ENCODE measurements around the gene IL10.

- PRO-cap: bidirectional peak, plus-strand start at chr1:205813347, minus-strand start at chr1:205813160
Measured at GRCh38 chr1:205813250-205814115, 485 bp upstream of the SLC41A1 start.

- PRO-cap: no peak
Measured at GRCh38 chr1:205900033-205900350, 43.3 kb downstream of the SLC26A9 start.

GRCh38 chr1:206204744-206205297 lies 1.5 kb downstream of the SRGAP2 start:
- PRO-cap: no peak

DNA sequence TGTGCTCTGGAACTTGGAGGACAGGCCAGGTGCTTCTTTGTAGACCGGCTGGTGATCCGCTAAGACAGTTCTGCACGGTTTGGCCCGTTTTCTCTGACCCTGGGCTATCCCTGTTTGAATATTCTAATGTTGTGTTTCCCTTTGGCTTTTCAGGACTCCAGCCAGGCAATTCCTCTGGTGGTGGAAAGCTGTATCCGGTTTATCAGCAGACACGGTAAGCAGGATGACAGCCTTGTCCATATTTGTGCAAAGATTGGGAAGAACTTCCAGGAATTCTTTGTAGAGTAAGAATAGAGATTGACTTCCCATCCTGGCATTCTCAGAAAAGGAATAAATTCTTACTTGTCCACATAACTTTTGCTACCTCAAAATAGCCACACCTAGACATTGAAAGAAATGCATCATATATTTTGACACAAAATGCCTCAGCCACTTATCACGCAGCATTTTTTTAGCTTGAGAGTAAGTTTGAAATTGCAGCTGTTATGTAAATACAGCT lies 40.2 kb upstream of the IKBKE start:
- PRO-cap: no peak

DNA sequence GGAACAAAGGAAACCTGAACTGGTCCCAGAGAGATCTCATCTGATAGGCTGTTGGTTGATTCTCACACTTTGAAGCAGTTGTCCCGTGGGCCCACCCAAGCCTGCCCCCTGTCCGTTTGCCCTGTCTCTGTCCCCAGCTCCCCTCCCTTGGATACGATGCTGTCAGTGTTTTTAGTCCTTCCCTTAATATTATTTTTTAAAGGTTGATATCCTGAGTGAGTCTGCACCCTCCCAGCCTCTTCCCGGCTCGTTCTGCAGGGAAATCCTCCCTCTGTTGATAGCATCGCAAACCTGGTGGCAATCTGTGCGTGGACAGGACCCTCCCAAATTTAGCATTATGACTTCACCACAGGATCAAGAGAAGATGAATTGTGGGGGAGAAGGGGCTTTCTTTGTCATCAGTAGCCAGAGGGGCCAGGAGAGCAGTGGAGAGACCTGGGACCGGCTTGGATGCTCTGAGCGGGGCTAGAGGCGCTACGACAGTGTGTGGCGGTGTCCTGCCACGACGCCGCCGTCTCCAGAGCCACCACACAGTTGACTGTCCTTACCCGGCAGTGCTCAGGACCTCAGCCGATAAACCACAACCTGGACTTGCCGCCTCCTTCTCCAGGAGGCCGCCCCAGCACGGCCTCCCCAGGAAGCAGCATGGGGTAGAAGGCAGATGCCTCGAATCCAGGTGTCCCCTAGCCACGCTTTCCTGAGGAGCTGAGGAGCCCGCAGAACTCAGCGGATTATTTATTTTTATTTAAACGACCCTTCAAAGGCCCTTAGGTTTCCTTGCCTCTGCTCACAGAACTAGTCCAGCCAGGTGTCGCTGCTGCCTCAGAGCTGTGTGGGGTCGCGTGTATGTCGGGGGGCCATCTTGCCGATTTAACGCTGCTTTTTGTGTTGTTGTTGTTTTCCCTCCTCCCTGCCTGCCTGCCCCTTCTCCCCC lies 16.1 kb upstream of the IKBKE start:
- PRO-cap: no peak

DNA sequence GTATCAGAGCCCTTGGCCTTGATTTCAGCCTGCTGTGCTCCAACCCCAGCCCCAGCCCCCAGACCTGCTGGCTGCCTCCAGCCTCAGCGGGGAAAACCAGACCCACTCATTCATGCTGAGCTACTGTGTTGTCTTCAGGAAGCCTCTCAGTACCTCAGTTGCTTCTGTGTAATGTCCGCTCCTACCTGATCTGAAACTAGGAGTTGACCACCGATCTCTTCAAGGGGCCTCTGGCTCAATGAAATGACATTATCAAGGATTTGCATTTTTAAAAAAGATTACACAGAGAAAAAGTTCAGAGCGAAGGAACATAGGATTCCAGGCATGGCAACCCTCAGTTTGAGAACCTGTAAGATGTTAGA lies 1.3 kb downstream of the IKBKE start:
- PRO-cap: no peak

- PRO-cap: no peak
Measured at GRCh38 chr1:206568142-206568726, 44.0 kb downstream of the EIF2D start.

DNA sequence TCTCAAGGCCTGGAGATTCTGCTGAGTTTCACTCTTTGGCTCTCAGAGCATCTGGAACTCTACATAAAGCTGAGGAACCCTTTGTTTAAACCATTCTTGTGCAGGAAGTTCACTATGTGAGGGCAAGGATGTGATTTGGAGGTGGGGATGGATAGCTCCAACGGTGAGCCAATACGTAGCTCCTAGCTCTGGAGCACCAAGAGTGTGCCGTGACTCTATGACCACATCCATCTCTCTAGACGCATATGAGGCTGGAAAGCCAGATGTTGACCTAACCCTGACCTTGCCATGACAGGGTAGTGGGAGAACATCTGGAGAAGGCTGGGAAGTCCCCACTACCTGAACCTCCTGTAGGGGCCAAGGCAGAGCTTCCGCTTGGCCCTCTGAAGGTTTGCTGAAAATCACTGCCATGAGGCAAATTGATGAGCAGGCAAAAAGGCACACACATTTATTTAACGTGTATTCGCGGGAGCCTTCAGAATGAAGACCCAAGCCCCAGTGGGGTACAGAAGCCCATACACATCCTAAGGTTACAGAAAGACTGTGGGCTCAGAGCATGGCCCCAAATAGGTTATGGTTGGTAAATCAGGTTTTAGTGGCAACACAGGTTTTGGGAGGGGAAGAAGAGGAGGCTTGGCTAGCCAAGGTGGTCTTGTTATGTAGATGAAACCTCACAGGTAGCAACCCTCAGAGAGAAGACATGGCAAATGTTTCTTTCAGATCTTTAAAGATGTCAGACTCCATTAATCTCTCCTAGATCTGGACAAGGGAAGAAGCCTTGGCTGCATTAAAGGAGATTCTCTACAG lies 43.3 kb downstream of the EIF2D start:
- PRO-cap: no peak

- PRO-cap: no peak
Measured at GRCh38 chr1:206633589-206634115, 1.7 kb upstream of the DYRK3 start.

- PRO-cap: no peak
Measured at GRCh38 chr1:206661270-206661670, 23.4 kb upstream of the MAPKAPK2 start.

DNA sequence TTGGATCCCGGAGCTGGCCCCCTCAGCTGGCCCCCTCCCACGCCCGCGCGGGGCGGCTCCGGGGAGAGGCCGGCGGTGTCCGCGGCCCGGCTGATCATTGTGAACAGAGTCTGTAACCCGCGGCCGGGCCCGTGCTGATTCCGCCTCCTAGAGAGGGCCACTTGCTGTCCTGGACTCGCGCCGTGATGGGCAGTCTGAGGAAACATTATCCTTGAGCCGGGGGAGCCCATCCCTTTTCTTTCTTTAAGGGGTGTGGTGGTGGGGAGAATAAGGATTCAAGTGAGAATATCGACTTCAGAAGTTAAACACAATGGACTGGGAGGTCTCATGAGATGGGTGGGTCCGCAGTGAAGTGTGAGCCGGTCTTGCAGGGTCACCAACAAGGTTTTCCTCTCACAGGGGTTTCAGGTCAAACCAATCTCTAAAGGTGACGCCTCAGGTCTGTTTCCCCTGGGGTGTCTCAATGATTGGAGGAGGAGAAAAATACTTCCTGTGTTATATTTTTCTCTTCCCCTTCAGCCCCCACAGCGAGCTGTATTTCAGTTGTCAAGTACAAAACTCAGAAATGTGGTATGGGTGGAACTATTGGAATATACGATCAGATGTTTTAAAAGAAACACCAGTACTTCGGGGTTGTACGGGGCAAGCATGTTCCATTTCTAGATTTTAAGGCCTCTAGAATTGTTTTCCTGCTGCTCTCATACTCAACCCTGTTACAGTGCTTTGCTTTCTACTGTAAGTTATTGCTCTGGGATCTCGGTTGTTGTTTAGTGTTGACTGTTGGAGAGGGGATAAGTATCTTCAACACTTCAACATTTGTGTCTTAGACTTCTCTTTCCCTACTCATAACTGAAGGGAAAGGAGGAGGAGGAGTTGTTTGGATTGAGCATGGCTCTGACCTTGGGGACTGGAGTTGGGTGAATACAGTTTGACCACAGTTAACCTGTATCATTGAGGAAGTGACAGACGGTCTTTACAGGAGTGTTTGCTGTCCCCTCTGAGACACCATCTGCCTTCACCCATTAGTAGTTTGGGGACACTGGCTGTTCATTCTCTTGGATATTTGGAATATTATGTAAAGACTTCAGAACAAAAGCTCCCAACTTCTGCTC lies 1.8 kb downstream of the MAPKAPK2 start:
- PRO-cap: bidirectional peak, plus-strand start at position 297 of the sequence, minus-strand start at position 105 of the sequence

- PRO-cap: no peak
Measured at GRCh38 chr1:206694431-206694916, 9.8 kb downstream of the MAPKAPK2 start.

DNA sequence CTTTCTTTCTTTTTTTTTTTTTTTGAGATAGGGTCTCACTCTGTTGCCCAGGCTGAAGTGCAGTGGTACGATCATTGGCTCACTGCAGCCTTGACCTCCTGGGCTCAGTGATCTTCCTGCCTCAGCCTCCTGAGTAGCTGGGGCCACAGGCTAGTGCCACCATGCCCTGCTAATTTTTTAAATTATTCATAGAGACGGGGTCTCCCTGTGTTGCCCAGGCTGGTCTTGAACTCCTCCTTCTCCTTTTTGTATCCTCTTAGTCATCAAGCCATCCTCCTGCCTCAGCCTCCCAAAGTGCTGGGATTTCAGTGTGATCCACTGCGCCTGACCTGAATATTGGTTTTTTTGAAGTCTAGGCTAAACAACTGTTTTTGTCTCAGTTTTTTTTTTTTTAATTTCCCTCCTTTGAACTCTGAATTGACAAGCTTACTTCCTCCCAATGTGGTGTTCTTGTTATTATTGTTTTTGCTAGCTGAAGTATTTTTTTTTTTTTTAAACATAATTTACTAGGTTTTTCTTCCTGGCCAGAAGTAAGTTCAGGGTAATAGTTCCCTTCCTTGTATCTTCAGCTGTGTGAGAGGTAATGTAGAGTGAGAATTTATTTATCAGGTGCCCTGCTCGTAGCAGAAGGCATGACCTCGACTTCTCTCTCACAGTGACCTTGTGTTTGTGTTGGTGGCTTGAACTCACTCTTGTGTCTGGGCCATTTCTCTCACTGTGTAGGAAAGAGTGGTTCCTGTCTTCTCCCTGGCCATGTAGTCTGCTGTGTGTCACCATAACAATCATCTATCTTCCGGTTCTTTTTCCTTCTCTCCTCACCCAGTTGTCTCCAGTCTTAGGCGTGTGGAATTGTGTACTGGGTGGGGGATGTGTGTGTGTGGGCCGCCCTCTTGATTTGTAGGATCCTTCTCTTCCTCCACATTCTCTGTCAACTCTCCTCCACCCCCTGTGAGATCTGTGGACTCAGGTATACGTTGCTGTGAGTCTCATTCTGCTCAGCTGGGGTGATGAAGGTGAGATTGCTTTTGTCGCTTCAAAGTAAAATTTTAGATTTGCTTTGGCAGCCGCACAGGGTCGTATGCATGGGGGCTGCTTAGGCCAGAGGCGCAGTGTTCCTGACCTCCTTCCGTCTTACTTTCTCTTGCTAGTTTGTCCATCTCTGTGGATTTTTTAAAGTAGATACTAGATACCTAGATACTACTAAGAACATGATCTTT lies 31.3 kb downstream of the MAPKAPK2 start:
- PRO-cap: no peak

- PRO-cap: no peak
Measured at GRCh38 chr1:206772085-206772872, at the start of gene IL10. Gene IL10, minus strand, starts transcription at chr1:206772494.

DNA sequence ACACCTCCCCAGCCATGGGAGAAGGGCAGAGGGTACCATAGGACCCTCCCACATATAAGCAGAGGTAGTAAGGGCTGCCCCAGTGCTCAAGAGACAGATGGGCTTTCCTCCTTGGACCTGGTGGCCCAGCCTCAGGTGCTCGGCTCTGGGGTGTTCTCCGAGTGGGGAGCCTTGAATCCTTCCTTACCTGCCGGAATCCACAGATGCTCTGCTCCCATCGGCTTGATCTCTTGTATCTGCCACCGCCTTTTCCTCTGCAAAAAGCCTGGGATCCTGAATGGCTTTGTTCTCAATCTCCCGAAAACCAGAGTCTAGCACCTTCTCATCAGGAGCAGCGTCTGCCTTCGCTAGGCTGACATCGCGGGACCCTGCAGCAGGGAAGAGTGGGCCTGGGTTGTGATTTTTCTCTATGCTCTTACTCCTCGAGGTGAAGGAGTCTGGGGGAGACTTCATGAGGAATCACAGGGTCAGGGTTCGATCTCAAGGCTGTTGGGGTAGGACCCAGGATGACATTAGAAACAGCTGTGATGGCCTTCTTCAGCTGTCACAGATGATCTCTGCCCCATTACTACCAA lies 11.1 kb upstream of the FCMR start:
- PRO-cap: no peak

GRCh38 chr1:206940225-206940775 lies 6.0 kb downstream of the PIGR start:
- PRO-cap: no peak

DNA sequence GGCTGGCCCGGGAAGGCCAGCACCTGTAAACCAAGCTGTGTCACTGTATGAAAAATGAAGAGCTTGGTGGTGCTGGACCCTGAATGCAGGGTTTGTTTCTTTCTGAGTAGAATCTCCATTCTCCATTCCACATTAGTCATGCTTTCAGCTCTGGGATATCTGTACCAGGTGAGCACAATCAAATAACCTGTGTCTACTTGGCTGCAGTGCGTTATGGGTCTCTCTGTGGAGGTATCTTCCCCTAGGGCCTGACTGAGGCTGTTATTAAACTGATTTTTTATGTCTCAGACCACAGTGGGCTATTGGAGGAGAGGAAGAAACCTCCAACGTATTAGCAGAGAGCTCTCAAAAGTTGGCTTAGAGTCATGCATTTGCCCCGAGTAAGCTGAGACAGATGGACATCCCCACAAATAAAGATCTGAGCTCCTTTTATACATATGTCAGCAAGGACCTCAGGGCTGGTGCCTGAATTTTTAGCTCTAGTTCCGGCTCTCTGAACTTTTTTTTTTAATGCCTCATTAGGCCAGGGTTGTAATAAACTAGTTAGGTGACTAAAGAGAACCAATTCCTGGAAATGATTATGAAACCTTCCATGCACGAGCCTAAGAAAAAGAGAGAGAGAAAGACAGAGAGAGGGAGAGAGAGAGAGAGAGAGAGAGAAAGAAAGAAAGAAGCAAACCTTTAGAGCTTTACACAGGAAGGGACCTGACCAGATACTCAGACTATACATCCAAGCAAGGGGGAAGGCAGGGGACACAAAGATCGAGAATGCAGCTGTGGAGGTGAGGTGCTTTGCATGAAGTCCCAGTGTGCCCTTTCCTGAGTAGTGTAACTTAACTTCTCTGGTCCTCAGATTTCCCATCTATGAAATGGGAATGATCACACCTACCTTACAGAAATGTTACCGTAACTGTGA lies 8.3 kb upstream of the PIGR start:
- PRO-cap: no peak

DNA sequence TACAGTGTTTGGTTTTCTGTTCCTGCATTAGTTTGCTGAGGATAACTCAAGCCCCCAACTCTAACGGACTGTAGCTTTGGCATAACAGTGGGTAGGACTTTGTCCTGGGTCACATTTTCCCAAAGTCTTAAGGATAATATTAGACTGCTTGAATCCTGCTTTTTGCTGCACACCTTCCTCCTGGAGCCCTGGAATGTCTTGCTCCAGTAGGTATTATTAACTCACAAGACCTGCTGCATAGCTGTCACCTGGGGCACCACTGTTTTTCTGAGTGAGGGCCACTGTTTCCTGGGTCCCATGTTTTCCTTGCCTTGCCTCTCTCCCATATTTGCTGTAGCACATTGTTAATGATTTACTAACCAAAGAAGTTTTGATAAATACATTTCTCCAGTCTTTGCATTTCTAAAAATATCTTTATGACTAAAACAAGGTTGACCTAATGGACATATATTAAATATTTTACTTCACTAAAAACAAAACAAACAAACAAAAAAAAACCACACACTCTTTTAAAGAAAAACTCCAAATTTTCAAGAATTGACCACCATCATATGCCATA lies 22.5 kb upstream of the FCAMR start:
- PRO-cap: no peak

GRCh38 chr1:207046051-207047175 lies 4.6 kb downstream of the YOD1 start:
- PRO-cap: no peak

DNA sequence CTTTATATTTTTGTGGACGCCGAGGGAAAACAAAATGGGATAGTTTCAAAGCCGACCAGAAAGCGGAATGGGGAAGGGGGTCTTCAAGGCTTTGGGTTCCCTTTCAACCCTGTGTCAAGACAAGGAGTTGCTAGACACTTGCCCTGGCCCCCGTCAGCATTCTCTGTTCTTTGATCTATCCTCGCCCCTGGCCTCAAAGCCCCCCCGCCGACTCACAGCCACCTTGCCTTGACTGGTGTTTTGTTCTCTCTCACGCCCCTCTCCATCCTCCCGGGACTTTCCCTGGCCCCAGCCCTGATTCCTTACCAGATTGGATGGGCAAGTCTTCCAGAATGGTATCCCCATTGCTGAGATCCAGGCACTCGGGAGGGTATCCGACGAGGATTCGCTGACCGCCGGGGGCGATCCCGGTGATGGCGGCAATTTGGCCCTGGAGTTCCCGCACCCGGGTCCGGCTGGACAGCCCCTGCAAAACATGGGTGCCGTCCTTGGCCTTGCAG lies 576 bp downstream of the YOD1 start:
- PRO-cap: no peak